HT-29 (cell line): ENCODE measurements around the gene TTC4.

GRCh38 chr1:54323230-54323865 lies 123.4 kb downstream of the MRPL37 start:
- RAMPAGE, long total RNA: no peak

GRCh38 chr1:54341225-54341952 lies 141.4 kb downstream of the MRPL37 start:
- RAMPAGE, long total RNA: no peak

- RAMPAGE, long total RNA: no peak
Measured at GRCh38 chr1:54372955-54373651, 173.1 kb downstream of the MRPL37 start.

DNA sequence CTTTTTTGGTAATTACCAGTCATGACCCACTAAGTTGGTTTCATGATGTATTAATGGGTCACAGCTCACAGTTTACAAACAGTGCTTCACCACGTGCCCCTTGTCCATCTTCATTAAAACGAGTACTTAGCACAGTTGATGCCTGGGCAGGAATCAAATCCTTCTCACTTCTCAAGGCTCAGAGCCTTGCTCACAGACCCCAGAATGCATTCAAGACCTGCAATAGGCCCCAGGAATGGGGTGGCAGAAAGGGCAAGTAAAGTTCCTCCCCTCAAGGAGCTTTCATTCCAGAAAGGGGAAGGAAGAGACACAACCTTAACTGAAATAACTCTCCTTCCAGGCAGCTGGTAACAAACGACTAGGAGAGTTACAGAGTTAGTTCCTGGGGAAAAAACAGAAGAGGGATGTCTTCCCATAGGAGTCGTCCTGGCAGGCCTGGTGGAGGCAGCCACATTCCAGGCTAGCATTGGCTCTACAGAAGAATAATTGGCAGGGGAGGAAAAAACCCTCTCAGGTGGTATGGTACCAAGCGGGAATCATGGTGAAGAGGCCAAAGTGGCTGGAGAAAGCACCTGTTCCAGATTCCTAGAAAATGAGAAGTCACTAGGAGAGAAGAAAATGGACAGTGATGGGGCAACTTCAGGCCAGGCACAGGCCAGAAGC lies 155.4 kb upstream of the ACOT11 start:
- RAMPAGE, long total RNA: no peak

- RAMPAGE, long total RNA: no peak
Measured at GRCh38 chr1:54548718-54549173, 718 bp downstream of the ACOT11 start.

- RAMPAGE, long total RNA: no peak
Measured at GRCh38 chr1:54604930-54605313, 18.4 kb downstream of the FAM151A start.

GRCh38 chr1:54715230-54716491 lies at the start of gene TTC4:
TTC4 (plus strand) TSS chr1:54715861.
- RAMPAGE, long total RNA: start-site peak on the plus strand at chr1:54715861-54715894, 55 and 38 reads in 2 replicates

DNA sequence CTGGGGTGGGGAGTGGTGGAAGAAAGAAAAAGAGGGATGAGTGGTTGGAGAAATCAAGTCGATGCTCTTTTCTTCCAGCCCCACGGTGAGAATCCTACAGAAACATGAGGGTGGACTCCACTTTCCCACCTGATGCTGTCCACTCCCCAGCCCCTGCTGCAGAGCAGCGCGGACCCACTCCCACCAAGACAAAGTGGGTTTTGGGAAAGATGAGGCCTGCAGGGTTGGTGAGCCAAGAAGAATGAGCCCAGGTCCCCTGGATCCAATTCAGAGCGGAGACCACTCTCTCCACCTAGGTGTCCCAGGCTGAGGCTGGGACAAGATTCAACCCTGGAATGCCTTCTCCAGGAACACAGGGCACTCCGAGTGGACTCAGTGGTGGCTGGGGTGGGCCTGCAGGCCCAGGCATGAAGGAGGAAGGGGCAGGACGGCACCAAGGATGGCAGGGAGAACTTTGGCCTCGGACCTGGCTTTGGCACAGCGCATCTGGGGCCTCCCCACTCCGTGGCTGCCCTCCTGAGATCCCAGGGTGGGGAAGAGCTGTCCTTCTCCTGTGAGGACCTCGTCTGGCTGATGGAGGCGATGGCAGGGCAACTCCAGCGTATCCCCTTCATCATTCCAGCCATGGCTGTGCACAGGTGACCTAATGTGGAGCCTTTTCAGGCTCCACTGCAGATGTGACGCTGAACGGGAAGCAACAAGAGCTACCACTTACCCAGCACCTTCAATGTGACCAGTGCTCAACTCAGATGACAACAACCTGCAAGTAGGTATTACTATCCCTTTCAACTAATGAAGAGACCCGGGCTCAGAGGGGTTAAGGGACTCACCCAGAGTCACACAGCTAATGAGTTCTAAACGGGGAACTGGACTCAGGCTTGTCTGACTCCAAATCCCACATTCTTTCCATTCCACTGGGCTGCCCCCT lies 35.6 kb downstream of the DHCR24 start:
- RAMPAGE, long total RNA: no peak

DNA sequence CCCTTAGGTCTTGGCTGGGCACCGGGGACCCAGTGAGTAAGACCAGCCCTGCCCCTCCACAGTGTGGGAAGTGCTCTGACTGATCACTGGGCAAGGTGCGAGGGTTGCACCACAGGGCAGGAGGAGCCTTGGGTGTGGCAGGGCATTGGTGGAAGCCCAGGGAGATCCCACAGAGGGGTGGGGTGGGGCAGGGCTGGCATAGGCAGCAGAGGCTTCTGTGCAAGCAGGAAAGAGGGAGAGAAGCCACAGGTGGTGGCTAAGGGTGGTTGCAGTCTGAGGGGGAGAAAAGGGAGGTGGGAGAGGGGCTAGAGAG lies 34.9 kb upstream of the TMEM61 start:
- RAMPAGE, long total RNA: no peak

- RAMPAGE, long total RNA: no peak
Measured at GRCh38 chr1:55053608-55053994, 14.3 kb downstream of the PCSK9 start.

- RAMPAGE, long total RNA: no peak
Measured at GRCh38 chr1:55071370-55072214, 32.2 kb downstream of the PCSK9 start.

DNA sequence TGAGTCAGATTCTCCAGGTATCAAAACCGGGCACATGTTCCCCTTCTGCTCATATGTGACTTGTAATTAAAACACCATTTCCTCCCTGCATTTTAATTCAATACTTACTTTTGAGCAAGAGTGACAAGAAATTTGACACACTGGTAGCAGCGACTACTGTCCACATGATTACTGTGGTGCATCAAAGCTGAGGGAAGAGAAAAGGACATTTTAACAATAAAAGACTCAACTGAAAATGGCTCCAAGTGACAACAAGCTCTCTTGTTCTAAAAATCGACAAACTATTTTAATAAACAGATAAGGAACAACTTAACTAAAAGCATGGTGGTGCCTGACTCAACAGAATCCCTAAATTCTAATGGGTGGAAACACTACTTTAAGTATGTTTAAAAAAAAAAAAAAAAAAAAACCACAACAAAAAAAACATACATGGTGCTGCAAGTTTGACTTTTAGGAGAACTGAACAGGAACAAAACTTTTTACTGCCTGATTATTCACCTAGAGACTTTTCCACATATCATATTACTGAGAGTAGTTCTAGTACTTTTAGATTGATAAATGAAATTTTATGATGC lies 34.5 kb downstream of the PCSK9 start:
- RAMPAGE, long total RNA: no peak

GRCh38 chr1:55127857-55128309 lies 87.3 kb downstream of the USP24 start:
- RAMPAGE, long total RNA: no peak

DNA sequence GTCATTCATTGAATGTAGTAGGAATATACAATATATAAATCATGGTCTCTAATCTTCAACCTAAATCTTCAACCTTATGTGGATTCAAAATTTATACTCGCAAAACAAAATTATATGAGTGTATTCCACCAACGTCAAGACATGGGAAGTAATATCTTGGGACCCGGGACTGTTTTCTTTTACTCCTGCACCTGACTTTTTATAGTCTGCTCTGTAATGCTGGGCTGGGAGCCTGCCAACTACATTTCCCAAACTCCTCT lies 59.8 kb downstream of the USP24 start:
- RAMPAGE, long total RNA: no peak

DNA sequence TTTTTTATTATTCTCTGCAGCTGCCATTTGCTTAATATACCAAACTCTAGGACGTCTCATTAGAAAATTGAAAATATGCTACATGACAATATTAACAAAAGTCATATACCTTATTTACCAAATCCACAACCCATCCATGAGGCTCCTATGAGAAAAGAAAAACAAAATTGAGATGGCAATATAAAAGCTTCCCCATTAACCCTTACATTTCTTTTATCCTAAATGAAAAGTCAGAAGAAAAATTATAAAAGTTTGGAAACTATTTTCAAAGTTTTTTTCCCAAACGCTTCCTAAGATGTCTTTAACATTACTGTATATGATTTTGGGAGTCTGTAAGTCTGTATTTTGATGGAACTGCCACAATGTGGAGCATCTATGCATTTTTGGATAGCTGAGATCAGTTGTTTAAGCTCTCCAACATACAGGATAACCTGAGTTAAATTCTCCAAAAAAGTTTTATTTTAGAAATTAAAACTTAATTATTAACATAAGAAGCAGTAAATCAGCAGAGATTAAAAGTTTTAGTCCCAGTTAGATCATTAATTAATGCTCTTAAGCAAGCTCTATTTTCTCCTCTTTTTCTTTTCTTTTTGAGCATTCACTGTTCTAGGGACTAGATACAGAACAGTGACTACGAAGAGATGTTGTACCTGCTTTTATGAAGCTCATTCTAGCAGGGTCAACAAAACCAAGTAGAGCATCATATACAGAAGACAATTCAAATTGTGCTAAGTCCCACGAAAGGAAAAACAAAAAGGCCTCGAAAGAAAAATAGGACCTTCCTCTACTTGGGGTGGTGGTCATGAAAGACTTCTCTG lies 48.5 kb downstream of the USP24 start:
- RAMPAGE, long total RNA: no peak

GRCh38 chr1:55214083-55214454 lies 1.1 kb downstream of the USP24 start:
- RAMPAGE, long total RNA: no peak

- RAMPAGE, long total RNA: no peak
Measured at GRCh38 chr1:55275033-55275902, 60.1 kb upstream of the USP24 start.

- RAMPAGE, long total RNA: no peak
Measured at GRCh38 chr1:55718607-55719470, 503.7 kb upstream of the USP24 start.

- RAMPAGE, long total RNA: no peak
Measured at GRCh38 chr1:56073487-56074386, 505.6 kb downstream of the PLPP3 start.

DNA sequence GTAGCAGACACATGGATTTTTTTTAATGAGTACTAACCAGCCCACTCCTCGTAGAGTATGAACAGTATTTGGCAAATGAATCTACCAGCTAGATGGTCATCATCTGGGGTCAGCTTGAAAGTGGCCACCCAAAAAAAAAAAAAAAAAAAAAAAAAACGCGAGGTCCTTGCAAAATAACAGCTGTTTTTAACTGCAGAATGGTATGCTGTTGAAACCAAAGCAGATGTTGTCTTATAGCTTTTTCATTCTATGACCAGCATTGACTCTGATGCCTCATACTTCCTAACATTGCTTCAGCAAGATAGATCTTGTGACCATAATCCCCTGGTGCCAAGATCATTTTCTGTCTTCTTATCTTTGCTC lies 181.7 kb downstream of the PLPP3 start:
- RAMPAGE, long total RNA: no peak